Epithelial cell of prostate (primary cell): ENCODE measurements around the gene GBE1.

- RRBS, result no CpG with 5 or more reads among the region's 9 CpGs
These were observed 519.1 kb upstream of the PROK2 start for GRCh38 chr3:72304015-72304550.

GRCh38 chr3:72376859-72377771 is 471.1 kb downstream of the SHQ1 start:
- RRBS, result no CpG with 5 or more reads among the region's 9 CpGs

DNA sequence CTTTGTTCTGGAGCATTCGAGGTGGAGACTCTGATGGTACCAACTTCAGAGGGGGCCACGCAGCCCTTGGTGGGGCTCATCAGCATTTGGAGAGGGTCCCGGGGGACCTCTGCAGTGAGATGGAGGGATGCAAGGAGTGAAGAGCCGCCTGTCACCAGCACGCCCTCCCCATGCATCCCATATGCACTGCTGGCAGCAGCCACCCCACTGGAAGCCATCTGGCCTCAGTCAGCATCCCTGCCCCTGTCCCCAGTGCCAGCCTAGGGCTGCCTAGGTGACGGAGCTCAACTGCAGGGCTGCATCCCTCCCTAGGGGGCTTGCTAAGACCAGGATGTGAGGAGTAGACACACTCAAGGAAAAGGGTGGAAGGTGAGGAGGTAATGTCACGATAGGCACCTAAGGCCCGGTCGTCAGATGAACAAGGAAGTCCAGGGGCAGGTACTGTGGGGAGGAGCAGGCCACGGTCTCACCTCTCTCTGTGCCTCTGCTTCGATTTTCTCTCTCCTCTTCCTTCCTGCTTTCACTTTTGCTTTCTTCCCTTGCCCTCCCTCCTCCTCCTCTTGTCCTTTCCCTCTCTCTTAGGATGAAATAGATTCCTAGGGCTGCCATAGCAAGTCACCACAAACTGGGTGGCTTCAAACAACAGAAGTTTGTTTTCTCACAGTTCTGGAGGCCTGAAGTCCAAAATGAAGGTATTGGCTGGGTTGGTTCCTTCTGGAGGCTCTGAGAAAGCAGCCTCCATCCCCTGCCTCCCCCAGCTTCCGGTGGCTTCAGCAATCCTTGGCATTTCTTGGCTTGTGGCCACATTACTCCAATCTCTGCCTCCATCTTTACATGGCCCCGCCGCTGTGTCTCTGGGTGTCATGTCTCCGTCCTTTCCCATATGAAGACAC is 298.4 kb downstream of the SHQ1 start:
- RRBS, result no CpG with 5 or more reads among the region's 15 CpGs

- RRBS, result no CpG with 5 or more reads among the region's 4 CpGs
These were observed 280.7 kb downstream of the SHQ1 start for GRCh38 chr3:72567502-72567941.

GRCh38 chr3:72722717-72723419 is 125.4 kb downstream of the SHQ1 start:
- RRBS, result no CpG with 5 or more reads among the region's 7 CpGs

DNA sequence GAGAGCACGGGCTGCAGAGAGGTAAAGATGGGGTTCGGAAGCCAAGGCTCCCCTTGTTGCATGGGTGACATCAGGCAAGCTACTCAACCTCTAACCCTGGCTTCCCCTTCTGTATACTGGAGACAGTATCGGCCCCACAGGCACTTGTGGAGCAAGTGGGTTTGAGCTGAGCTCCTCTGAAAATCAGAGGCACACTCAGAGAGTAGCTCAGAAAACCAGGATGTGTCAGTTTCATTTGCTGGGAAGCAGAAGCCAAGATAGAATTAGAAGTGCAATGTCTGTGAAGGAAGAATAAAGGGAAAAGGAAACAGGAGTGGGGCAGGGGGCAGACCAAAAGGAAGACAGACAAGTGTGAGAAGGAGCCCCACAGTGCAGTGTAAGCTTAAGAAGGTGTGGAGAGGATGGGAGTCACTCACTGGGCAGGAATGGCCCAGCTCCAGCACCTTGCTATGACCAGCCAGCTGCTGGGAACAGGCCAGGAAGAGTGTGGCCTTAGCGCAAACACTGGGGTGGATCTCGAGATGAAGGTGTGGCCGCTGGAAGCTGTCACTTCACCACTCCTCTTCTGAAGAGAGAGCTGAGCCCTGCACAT is 108.7 kb downstream of the SHQ1 start:
- RRBS, result no CpG with 5 or more reads among the region's 6 CpGs

- RRBS, result no CpG with 5 or more reads among the region's 14 CpGs
These were observed 29.1 kb upstream of the PPP4R2 start for GRCh38 chr3:72967468-72967974.

- RRBS, result no CpG with 5 or more reads among the region's 3 CpGs
These were observed 19.8 kb upstream of the EBLN2 start for GRCh38 chr3:73041528-73042137.

DNA sequence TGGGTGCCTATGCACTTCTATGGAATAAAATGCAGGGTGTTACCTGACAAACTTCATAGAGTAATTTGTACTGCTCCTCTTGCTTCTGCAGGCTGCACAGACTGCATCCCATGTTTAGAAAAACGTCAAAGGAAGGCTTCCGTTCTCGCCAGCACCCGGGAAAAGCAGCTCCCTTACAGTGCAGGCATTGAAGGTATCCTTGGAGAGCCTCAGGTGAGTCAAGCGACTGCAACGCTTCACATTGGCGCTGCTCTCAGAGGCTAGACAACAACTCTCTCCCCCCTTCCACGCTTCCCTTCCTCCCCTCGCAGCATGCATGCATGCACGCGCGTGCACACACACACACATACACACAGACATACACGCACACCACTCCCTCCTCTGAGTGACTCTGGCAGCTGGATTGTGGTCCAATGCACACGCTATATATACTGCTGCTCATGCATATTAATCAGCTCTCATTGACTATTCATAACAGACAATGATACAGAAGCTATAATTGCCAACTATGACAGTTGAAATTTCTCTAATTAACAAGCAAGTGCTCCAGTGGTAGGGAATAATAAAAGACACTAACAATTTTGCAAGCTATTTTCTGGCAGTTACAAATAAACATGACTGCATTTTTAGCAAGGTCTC is 191.0 kb downstream of the PDZRN3 start:
- RRBS, result no CpG with 5 or more reads among the region's 14 CpGs

DNA sequence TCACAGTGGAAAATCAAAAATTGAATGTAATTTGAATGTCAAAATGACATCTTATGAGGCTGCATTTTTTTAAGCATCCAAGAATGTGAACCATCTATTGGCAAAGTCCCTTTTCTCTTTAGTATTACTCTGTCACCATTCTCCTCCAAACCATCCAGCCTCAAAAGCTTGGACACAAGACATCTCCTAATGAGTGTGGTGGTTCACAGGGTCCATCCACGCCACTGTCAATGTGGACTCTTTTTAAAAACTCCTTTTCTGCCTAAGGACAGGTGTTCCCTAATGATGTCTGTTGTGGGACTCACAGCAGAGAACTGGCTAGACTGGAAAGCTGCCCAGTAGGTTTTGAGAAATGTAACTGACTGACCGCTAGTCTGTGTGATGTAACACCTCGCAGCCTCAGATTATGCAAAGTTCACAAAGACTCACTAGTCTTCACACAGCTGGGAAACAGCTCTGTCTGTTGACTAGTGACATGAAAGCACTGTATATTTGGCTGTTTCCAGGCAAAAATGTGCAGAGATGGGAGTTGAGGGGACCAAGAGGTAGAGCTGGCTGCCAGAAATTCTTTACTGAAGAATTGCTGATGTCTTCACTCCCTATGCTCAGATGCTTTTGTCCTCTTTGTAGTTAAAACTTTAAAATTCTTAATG is 10.4 kb downstream of the PDZRN3 start:
- RRBS, result no CpG with 5 or more reads among the region's 3 CpGs

DNA sequence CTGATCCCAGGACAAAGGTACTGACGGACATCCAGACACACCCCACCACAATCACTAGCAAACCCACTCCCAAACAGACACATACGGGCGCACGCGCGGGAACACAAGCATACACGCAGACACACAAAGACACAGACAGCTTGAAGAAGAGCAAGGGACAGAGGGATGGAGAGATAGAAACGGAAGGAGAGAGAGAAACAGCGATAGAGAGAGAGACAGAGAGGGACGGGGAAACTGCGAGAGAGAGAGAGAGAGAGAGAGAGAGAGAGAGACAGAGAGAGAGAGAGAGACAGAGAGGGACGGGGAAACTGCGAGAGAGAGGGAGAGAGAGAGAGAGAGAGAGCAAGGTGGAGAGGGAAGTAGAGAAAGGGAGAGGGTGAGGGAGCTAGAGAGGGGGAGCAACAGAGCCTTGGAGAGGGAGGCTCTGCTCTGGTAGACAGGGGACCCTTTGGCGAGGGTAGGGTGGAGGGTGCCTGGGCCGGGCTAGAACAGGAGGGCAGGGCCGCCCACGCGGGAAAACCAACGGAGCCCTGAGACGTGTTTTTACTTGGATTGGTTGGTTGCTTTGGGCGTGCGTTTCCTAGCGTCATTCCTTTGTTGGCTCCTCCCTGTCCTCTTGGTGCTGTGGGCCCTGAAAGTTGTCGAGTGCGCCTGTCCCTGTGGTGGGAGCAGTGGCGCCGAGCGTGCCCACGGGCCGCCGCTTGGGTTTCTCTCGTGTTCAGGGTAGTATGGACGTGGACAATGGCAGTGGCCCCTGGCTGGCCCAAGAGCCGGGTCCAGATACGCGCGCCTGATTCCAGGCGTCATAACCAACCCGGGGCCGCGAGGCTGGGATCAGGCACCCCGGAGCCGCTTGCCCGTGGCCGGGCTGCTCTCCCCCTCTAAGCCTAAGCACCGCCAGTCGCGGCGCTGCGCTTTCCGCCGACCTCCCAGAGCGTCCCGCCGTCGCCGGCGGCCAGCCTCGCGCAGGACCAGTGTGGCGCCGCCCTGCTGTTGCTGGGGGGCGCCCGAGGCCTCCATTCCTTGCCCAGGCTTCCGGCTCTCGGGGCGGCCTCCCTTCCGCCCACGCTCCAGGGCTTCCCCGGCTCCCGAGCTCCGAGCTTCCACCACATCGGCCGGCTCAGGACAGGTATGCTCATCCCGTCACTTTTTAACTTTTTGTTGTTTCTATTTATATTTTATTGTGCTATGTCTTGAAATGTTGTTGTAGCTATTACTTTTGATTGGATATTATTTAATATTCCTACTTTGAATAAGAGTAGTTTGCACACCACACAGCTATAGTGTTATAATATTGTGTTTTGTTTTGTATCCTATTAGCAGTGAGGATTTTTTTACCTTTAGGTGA is 8.0 kb downstream of the FRG2C start:
- RRBS, result 23% methylated on average over 14 of the region's 75 CpGs

DNA sequence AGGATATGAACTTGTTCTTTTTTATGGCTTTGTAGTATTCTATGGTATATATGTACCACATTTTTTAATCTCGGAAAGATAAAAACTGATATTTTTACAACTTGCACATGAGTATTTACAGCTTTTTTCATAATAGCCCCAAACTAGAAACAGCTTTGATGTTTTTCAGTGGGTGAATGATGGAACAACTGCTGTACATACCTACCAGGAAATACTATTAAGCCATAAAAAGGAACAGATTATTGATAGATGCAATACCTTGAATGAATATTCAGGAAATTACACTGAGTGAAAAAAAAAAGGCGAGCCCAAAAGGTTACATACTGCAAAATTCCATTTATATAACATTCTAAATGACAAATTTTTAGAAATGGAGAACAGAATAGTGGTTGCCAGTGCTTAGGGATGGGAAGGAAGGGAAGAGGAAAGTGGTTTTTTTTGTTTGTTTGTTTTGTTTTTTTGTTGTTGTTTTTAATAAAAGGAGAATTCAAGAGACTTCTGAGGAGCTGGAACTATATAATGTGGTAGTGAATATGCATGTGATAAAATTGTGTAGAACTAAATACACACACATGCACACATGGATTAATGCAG is 441.9 kb upstream of the ROBO2 start:
- RRBS, result no CpG with 5 or more reads among the region's 2 CpGs

- RRBS, result no CpG with 5 or more reads among the region's 3 CpGs
These were observed 163 bp downstream of the ROBO2 start for GRCh38 chr3:77040216-77040308.

- RRBS, result no CpG with 5 or more reads among the region's 1 CpG
These were observed 1056.3 kb downstream of the ROBO2 start for GRCh38 chr3:78096256-78096508.

DNA sequence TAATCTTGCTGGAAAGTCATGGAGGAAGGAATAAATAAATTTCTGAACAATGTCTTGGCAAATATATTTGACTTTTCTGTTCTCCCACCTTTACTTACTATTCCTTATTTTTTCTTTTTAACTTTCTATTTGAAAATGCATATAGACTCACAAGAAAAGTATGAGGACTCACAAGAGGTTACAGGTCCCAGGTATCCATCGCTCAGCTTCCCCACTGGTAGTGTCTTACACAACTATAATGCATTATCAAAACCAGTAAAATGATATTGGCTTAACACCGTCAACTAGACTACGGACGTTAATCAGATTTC is 415.7 kb downstream of the ROBO1 start:
- RRBS, result no CpG with 5 or more reads among the region's 4 CpGs

GRCh38 chr3:80627726-80628155 is 859.9 kb upstream of the ROBO1 start:
- RRBS, result no CpG with 5 or more reads among the region's 7 CpGs

DNA sequence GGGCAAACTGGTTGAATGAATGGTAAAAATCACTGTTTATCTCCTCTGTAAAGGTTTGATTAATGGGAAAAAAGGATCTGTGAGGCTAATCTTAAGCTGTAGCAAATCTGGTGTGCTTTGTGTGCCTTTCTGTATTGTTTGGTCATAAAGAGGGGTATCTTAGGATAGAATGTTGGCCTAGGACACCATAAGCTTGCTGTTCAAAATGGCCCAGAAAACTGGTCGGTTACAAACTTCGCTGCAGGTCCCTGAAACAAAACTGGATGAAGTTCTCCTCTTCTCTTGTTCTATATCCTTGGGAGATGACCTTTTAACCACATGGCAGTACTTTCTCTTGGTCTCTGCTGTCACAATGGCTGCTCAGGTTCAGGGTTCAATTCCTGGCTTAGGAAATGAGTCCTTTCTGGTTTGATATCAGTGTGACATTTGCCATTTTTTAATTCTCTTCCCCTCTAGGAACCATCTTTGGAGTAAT is 213.7 kb downstream of the GBE1 start:
- RRBS, result no CpG with 5 or more reads among the region's 2 CpGs

DNA sequence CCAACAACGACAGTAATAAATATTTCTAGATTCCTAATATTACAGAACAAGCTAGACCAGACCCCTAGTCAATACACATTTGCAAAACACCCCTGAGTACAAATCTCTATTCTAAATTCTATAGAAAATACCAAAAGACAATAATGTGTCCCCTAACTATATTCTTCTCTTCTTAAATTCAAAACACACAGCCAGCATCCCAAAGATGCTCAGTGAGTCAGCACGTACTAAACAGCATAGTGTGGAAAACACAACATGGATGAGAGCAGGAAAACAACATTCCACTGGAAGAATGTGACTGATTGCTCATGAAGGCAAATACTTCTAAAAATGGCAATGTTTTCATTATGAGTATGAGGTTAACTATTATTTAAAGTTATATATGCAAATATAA is 18.5 kb downstream of the GBE1 start:
- RRBS, result no CpG with 5 or more reads among the region's 2 CpGs

DNA sequence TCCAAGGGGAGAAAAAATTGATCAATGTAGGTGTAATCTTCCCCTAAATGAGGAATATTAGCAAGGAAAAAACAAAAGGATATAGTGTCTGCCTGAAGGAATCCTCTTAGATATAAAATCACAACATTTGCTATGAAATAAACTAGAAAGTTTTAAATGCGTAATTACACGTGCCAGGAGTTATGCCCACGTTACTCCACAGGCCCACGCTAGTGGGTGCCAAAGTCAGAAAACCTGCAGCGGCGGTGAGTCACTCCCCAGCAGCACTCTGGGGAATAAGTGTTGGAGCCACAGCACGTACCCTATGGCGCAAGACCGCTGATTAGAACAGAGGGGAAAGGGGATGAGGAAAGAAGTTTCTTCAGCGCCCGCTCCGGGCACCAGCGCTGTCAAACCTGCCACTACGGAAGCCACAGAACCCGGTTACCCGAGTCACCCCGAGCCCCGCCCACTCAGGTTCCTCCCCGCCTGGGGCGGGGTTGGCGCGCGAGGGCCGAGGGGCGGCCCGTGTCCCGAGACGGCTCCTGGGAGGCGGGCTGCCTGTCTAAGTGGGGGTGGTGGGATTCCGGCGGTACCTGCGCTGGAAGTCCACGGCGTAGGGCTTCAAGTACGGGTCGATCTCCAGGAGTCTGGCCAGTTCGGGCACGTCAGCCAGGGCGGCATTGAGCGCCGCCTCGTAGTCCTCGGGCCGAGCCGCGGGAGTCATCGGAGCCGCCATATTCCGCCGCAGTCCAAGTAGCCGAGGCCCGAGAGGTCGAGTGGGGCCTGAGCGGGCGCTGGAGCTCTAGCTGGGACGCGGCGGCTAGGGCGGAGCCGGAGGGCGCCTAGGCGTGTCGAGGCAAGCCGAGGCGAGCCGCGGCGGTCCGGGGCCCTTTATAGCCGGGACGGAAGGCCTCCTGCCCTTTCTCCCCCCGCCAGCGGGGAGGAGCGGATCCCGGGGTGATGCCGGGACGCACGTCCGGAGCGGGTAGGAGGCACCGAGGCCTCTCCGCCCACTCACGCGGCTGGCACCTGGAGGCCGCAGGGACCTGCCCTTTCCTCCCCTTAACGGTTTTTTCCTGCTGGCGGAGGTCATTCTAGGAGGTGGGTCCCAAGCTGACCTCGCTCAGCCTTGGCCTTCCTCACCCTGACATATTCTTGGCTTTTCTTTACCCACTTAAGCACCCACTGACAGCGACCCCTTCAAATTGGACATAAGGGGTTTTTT is at the start of gene GBE1:
Gene GBE1, minus strand, starts transcription at position 846 of the 1,207 bp plus-strand sequence.
- RRBS, result under 1% methylated on average over 20 of the region's 89 CpGs